Peripheral blood mononuclear cell (primary cell): ENCODE measurements around a stretch of chr1.

- PRO-cap, 8 experiments, result peak in 1 of 8 experiments; most common plus-strand start chr1:6585252 (in 1); most common minus-strand start chr1:6584382 (in 1)
These were observed 4.7 kb downstream of the ZBTB48 start for GRCh38 chr1:6584108-6585341.

DNA sequence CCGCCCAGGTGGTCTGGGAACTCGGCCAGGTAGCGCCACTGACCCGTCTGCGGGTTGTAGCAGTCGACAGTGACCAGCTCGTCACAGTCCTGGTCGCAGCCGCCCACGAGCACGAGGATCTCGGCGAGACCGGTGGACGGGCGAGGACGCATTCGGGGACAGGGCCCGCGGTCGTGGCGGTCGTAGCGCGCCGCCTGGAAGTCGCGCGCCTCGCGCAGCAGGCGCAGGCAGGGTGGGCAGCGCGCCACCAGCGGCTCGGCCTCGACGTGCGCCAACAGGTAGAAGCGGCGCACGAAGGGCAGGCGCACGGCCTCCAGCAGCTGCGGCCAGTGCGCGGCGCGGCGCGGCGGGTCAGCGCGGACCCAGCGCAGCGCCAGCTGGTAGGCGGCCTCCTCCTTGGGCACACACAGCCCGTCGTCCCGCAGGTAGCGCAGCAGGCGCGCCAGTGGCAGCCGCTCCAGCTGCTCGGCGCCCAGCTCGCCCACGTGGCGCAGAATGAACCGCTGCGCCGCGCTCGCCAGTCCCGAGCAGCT, 762 bp downstream of the KLHL21 start:
- PRO-cap, 8 experiments, result peak in 2 of 8 experiments; most common minus-strand start position 418 of the sequence (in 1)

GRCh38 chr1:6743622-6744352, 41.5 kb upstream of the CAMTA1 start:
- PRO-cap, 8 experiments, result peak in 2 of 8 experiments; most common plus-strand start chr1:6743745 (in 1); most common minus-strand start chr1:6743912 (in 1)

- PRO-cap, 8 experiments, result no peak in any of the 8 experiments
These were observed 22.5 kb downstream of the CAMTA1 start for GRCh38 chr1:6807774-6808230.

DNA sequence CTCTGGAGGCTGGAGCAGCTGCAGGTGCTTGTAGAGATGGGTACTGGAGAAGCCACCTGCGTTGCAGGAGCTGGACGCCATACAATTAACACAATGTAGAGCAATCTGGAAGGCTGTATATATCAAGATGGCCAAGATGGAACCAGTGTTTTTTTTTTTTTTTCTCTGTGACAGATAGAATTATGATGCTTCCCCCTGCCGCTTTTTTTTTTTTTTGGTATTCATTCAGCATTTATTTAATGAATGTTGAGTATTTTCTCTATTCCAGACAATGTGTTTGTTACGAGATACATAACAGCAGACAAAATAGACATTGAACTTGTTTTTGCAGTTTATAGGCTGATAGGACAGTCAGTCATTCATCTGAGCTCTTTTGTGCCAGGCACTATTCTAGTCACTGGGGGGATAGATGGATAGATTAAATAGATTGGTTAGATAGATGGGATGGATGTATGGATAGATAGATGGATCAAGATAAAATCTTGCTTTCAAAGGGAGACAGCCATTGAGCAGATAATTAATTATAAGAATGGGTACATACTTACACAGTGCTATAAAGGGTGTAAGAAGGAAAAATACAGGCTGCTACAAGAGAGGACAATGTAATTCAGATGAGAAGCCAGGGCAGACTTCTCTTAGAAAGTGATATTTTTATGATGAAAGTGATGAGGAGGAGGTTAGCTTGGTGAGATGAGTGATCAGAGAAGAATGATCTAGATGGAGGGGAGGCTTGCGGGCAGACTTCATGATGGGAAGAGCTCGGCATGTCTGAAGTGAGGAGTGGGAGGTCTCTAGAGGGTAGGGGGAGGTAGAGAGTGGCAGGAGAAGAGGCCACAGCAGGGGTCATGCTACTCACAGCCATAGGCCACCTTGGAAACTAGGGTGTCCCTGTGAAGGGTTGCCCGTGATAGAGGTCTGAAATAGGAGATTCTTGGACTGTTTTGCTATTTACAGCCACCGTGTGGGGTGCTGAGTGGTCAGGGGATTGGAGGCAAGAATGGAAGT, 71.2 kb downstream of the CAMTA1 start:
- PRO-cap, 8 experiments, result no peak in any of the 8 experiments

DNA sequence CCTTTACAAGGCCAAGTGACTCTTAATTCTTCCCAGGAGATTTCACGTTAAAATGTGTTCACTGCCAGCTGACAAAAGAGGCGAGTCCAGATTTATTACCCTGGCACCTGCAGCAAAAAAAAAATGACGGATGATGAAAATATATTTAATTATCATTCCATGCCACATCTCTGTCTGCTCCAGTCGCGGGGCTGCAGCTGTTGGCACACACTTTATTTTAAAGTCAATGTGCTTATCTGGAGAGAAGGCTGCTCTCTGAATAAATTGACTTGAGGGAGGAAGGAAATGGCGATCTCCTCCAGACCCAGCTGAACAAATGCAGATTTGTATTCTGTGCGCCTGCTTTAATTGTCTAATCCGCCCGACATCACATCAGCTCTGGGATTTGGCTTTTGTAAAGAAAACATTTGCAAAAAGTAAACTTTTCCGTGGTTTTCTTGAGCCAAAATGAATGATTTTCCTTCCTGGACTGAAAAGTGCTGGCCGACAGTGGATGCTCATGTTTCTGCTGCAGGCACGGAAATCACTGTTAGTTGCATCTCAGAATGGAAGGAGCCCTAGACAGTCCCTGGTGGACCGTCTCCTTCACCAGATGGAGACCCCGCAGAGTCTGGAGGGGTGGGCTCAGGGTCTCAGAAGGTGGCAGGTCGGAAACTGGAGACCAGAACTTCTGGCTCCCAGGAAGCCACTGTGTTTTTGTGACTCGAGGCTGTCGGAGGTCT, 150.2 kb downstream of the CAMTA1 start:
- PRO-cap, 8 experiments, result no peak in any of the 8 experiments

DNA sequence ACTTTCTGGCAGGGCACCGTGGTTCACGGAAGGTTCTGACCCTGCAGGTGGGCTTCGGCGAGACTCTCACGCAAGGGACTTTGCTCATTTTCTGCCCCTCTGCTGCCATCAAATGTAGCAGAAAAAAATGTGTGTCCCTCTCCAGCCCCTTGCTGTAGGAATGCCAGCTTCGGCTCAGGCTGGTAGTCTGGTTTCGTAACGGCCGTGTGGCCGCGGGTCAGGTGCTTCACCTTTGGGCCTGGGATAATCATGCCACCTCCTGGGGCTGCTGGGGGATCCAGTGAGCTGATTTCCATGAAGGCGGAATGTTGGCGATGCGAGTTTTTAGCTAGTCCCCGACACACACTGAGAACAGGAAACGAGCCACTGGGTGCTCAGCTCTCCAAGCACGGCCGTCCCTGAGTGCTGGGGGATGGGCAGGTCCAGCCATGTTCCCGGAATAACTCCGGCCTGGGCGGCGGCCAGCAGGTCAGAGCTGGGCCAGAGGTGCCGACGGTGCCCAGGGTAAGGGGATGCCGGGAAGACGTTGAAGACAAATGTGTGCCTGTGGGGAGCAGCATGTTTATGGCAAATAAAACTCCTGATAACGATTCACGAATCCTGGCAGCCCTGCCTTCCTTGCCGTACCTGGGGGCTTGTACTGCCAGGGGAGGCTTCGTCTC, 364.2 kb downstream of the CAMTA1 start:
- PRO-cap, 8 experiments, result no peak in any of the 8 experiments

- PRO-cap, 8 experiments, result no peak in any of the 8 experiments
These were observed 413.9 kb downstream of the CAMTA1 start for GRCh38 chr1:7199111-7199564.

GRCh38 chr1:7317682-7318678, 453.1 kb upstream of the VAMP3 start:
- PRO-cap, 8 experiments, result no peak in any of the 8 experiments

GRCh38 chr1:7455075-7455404, 316.1 kb upstream of the VAMP3 start:
- PRO-cap, 8 experiments, result no peak in any of the 8 experiments

GRCh38 chr1:7455405-7455856, 315.7 kb upstream of the VAMP3 start:
- PRO-cap, 8 experiments, result no peak in any of the 8 experiments

- PRO-cap, 8 experiments, result no peak in any of the 8 experiments
These were observed 299.3 kb upstream of the VAMP3 start for GRCh38 chr1:7471585-7472360.

- PRO-cap, 8 experiments, result no peak in any of the 8 experiments
These were observed 292.1 kb upstream of the VAMP3 start for GRCh38 chr1:7478829-7479606.

- PRO-cap, 8 experiments, result peak in 5 of 8 experiments; most common minus-strand start chr1:7783841 (in 3)
These were observed 456 bp upstream of the PER3 start for GRCh38 chr1:7783759-7783910.

GRCh38 chr1:7899871-7900308, 40.7 kb downstream of the TNFRSF9 start:
- PRO-cap, 8 experiments, result peak in 1 of 8 experiments; most common minus-strand start chr1:7899997 (in 1)

- PRO-cap, 8 experiments, result no peak in any of the 8 experiments
These were observed 13.1 kb downstream of the ERRFI1 start for GRCh38 chr1:8013071-8013425.

GRCh38 chr1:8014938-8015557, 11.1 kb downstream of the ERRFI1 start:
- PRO-cap, 8 experiments, result no peak in any of the 8 experiments

- PRO-cap, 8 experiments, result no peak in any of the 8 experiments
These were observed 8.5 kb downstream of the ERRFI1 start for GRCh38 chr1:8017533-8017999.

DNA sequence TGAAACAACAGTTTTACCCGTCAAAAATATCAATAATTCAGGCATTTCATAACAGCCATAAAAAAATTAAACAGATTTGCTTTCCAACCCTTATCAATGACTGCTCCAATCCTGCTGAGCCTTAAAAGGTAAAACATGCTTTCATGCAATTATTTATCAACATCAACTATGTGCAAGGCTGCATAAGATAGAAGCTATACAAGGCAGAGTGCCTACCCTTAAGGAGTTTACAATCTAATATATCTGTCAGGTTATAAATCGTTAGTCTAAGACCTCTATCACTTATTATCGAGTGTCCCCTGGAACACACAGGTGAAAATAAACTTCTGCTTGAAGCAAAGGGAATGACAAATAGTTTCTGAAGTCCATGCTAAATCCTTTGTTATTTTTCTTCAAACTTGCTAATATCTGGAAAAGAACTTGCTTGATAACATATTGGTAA, 1.8 kb downstream of the ERRFI1 start:
- PRO-cap, 8 experiments, result no peak in any of the 8 experiments

GRCh38 chr1:8083343-8084707, 57.7 kb upstream of the ERRFI1 start:
- PRO-cap, 8 experiments, result no peak in any of the 8 experiments